Rectum (tissue), 1 donor: ENCODE measurements around a stretch of chr11.

GRCh38 chr11:10366429-10367151 is 61.7 kb downstream of the ADM start:
- PRO-cap = unidirectional peak, minus-strand start at chr11:10366632

- PRO-cap = no peak
Measured at GRCh38 chr11:10388182-10388452, 66.9 kb upstream of the AMPD3 start.

DNA sequence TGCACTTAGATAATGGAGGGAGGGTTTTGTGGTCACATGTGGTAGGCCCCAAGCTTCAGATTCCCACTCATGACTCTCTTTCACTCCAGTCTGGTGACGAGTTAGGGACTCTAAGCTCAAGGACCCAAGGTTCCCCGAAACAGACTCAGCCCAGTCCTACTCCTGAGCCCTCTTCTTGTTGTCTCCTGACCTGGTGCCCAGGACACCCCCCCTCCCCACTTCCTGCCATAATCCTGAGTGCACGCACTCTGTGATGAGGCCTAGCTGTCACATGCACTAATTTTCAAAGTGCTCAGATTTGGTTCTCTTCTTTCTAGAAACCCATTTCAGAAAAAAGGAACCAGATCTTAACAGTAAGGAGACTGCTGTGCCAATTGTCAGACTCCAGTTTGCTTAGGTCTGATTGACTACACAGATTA is 10.1 kb upstream of the AMPD3 start:
- PRO-cap = bidirectional peak, plus-strand start at position 356 of the sequence, minus-strand start at position 187 of the sequence

DNA sequence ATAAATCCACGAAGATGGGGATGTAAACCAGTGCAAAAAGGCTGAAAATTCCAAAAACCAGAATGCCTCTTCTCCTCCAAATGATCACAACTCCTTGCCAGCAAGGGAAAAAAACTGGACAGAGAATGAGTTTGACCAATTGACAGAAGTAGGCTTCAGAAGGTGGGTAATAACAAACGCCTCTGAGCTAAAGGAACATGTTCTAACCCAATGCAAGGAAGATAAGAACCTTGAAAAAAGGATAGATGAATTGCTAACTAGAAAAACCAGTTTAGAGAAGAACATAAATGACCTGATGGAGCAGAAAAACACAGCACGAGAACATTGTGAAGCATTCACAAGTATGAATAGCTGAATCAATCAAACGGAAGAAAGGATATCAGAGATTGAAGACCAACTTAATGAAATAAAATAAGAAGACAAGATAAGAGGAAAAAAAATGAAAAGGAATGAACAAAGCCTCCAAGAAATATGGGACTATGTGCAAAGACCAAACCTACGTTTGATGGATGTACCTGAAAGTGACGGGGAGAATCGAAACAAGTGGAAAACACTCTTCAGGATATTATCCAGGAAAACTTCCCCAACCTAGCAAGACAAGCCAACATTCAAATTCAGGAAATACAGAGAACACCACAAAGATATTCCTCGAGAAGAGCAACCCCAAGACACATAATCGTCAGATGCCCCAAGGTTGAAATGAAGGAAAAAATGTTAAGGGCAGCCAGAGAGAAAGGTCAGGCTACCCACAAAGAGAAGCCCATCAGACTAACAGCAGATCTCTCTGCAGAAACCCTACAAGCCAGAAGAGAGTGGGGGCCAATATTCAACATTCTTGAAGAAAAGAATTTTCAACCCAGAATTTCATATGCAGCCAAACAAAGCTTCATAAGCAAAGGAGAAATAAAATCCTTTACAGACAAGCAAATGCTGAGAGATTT is 12.2 kb downstream of the AMPD3 start:
- PRO-cap = no peak

DNA sequence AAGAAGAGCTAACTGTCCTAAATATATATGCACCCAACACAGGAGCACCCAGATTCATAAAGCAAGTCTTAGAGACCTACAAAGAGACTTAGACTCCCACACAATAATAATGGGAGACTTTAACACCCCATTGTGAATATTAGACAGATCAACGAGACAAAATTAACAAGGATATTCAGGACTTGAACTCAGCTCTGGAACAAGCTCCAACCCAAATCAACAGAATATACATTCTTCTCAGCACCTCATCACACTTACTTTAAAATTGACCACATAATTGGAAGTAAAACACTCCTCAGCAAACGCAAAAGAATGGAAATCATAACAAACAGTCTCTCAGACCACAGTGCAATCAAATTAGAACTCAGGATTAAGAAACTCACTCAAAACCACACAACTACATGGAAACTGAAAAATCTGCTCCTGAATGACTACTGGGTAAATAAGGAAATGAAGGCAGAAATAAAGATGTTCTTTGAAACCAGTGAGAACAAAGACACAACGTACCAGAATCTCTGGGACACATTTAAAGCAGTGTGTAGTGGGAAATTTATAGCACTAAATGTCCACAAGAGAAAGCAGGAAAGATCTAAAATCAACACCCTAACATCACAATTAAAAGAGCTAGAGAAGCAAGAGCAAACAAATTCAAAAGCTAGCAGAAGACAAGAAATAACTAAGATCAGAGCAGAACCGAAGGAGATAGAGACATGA is 13.6 kb downstream of the AMPD3 start:
- PRO-cap = no peak

DNA sequence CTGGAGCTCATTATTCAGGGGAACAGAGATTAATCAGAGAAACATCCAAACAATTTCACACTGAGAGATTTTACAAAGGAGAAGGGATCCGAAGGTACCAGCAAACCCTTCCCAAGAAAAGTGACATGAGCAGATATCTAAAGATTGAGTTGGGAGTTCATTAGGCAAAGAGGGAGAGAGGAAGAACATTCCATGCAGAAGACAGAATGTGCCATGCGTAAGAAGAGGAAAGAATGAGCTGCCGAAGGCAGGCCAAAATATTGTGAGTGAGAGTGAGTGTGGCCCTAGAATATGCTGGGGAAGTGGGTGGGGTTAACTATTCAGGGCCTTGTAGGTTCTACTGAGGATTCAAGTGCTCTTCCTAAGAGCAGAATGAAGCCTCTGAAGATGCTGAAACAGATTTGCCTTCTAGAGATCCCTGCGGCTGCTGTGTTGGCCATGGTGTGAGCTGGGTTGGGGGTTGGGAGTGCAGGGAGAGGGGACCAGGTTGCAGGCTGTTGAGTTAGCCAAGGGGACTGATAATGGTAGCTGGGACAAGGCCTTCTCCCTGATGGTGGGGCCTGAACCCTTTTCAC is 50.1 kb upstream of the LYVE1 start:
- PRO-cap = no peak

- PRO-cap = bidirectional peak, plus-strand start at chr11:10657724, minus-strand start at chr11:10657505
Measured at GRCh38 chr11:10657334-10657970, 36.1 kb downstream of the IRAG1 start.

DNA sequence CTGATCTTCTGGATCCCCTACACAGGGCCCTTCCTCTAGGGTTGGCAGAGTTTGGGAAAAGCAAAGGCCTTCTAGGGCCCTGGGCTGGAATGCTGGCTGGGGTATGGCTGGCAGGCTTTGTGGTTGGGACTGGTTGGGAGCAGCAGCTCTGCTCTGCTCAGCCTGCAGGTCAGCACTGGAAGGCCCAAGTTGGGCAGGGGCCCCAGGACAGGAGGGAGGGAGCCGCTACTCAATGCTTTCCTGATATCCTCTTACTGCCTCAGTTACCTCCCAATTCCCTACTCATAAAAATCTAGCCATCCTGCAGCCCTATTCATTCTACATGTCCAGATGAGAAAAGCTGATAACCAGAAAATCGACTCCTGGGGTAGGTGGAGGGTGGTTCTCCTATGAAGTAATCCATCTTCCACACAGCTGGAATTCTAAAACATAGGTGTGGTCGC is 26.3 kb downstream of the IRAG1 start:
- PRO-cap = no peak

DNA sequence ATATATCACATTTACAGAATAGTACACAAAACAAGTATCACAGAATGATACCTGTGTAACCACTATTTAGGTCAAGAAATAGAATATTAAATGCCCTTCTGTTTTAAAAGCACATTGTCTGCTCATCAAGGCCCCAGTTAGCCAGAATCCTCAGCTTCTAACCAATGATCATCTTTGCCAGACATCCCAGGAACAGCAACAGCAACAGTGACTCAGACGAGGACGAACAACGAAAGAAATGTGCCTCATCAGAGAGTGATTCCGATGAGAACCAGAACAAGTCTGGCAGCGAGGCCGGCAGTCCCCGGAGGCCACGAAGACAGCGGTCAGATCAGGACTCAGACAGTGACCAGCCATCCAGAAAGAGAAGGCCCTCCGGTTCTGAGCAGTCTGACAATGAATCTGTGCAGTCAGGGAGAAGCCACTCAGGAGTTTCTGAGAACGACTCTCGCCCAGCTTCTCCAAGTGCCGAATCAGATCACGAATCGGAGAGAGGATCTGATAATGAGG is 27.5 kb downstream of the CTR9 start:
- PRO-cap = no peak

DNA sequence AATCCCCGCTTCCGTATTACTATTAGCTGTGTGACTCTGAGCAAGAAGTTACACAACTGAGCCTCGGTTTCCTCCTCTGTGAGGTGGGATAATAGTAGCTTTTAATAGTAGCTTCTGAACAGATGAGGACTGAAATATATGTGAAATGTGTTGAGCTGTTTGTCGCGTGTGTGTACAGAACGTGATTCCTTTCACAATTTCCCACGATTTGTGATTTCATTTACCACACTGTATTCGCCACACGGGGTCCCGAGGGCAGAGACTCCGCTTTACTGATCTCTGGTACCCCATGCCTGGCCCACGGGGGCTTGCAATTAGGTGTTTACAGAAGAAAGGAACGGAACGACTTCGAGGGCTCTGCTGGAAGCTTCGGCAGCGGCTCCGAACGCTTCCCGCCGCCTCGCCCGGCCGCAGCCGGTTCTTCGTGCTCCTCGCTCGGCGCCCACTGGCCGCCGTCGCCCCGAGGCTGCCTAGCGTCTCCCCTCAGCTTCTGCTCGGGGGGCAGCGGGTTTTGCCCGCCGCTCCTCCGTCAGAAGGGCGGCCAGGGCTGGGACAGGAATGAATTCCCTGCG is 72.7 kb upstream of the ZBED5 start:
- PRO-cap = unidirectional peak, plus-strand start at position 327 of the sequence

- PRO-cap = bidirectional peak, plus-strand start at chr11:10931415, minus-strand start at chr11:10931132; bidirectional peak, plus-strand start at chr11:10931764, minus-strand start at chr11:10931678
Measured at GRCh38 chr11:10931038-10932049, 73.5 kb upstream of the ZBED5 start.

GRCh38 chr11:11239624-11240147 is 113.4 kb downstream of the CSNK2A3 start:
- PRO-cap = unidirectional peak, minus-strand start at chr11:11239914

DNA sequence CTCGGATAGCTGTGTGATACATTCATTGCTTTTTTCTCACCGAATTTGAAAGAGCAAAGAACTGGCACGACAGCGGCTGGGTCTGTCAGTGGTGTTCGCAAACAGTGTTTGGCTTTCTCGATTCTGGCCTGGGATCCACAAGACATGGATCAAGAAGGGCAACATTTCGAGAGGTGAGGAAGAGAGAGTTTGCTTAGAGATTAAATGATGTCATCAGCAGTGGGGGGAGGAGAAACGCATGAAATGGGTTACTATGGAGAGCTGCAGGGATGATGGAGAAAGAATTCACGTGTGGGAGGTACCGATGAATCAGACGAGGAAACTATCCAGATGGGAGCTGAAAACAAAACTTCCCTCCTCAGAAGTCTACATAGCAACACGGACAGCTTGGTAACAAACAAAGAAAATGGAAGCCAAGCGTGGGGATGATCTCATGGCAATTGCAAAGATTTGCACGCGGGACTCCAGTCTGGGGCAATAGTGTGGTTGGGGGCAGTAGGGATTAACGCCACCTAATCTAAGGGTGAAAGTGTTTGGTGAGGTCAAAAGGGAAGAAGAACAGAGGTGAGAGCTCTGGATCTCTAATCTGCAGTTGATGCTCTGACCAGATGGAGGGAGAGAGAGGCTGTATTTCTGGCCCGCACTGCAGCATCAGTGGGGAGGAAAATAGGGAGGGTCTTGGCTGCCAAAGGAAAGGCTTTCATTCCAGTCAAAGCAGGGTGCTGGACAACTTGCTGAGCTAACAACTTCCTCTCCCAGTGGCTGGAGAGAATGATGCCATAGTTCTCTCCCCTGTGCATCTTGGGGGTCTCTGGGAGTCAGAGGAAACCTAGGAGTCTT is 43.3 kb upstream of the CSNK2A3 start:
- PRO-cap = no peak

DNA sequence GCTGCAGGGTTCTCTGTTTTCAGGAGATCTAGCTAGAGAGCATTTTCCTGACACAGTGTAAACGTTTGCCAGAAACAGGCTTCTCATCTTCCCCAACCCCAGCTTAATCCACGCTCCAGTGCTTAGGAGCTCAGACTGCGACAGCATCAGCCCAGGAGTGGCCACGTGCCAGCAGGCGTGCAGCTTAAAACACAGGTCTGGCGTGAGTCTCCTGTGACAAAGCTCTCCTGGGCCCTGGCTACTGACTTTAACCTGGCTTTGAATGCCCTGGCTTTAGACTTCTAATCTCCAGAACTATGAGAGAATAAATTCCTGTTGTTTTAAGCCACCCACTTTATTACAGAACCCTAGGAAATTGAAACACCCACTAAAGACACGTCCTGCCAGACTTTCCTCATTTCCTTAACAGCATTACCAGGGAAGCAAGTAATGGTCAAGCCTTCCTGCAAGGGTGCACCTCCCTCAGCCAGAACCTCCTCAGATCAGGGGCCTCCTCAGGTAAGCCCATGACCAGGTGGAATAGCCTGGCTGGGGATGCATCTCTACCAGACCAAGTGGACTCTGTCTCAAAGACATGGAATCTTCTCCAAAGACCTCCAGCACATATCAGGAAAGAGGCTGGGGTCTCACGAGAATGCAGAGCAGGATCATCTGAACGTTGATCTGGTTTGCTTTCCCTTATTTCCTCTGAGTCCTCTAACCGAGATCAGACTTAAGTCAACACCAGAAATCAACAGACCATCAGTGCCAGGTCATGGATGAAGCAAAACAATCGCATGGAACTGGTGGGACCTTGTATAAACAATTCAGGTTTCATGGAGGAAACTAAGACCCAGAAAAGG is 66.3 kb downstream of the GALNT18 start:
- PRO-cap = no peak

- PRO-cap = no peak
Measured at GRCh38 chr11:12006581-12007347, 1.7 kb downstream of the DKK3 start.

DNA sequence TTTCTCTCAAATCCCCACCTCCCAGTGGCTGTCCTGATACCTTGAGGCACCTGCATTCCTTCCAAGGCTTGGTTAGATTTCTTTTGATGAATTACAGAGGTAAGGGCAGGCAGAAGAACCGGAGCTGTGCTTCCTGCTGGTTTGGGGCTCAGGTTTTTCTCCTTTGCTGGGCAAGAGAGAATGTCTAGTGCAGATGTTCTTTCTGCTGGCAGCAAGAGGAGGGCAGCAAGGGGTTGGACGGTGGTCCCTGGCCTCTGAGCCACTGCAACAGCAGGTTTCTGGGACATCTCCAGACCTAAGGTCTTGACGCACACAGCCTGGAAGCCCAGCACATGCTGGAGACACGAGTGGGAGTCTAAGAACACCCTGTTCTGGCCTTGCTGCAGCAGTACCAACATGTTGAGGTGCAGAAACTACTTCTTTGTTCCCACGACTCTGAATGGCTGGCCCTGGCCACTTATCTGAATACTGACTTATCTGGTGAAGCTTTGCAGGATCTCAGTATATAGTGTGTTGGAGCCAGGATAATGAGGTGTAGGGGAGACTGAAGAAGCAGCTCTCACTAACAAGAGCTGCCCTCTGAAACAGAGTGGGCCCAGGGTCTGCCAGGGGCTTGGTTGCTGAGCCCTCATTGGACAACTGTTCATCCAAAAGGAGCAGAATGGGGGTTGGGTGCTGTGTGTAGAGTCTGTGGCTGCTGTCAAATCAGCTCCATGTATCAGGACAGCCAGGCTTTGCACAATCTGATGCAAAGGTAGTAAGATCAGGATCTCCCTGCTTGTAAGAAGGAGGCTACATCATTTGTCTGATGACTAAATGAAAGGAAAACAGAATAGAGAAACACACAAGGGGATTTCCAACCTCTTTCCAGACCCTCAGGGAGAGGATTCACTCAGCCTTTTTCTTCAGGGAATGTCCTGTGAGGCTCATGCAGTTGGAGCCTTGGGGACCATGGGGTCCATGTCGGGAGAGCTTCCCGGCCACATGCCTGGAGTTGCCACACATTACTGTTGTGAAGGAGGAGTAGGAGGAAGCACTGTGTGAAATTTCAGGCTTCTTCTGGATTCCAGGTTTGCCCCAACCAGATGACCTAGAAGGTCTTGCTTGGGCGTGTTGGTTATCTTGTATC is 7.0 kb downstream of the MICAL2 start:
- PRO-cap = bidirectional peak, plus-strand start at position 527 of the sequence, minus-strand start at position 256 of the sequence

DNA sequence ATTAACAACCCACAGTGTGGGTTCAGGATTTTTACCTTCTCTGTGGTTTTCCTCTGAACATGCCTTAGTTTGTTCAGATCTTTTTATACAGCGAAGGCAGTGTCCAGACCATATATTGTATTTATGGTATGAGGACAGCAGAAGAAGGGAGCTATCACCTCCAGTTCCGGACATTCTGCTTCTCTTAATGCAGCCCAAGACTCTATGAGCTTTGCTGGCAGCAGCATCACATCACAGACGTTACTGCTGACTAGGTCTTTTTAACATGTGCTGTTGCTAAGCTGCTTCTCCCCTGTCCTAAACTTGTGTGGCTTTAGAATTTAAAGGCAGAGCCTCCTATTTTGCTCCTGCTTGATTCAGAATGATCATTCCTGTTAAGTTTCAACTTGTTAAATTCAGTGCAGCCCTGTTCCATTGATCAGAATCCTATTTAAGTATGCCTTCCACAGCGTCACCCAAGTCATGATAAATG is 13.4 kb downstream of the MICAL2 start:
- PRO-cap = no peak

DNA sequence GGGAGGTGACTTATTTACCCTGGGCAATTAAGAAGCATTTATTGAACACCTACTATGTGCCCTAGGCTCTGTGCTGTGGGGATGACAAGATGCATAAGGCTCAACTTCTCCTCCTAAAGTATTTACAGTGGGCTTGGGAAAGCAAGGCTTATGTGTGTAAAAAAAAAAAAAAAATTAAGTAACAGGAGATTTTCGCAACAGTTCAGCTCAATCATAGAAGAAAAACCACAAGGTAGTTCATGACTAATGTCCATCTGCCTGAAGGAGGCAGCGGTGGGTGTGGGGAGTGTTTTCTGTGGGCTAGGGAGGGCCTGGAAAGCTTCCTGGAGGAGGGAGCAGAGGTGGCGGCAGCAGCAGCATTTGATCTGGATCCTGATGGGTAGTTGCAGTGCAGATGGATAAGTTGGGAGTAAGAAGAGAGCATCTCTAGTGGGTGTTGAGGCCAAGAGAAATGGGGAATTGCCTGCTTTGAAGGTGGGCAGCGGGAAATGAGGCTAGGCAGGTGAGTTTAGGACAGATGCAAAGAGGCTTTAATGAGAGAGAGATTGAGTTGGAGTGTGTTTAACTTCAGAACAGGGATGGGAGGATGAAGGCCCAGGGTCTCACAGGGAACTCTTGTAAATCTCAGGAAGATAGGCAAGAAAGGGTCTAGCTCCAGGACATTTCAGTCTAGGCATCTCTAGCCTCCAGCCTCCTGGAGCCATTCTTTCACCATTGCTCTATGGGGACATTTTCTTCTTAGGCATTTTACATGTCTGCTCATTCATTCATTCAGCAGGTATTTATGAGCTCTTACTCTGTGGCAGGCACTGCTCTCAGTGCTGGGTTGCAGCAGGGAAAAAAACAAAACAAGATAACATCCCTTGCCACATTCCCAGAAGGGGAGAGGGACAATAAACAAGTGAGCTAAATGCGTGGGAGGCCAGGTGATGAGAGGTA is 16.4 kb downstream of the MICAL2 start:
- PRO-cap = no peak

- PRO-cap = no peak
Measured at GRCh38 chr11:12269534-12269873, 107.9 kb upstream of the PARVA start.

- PRO-cap = unidirectional peak, minus-strand start at chr11:12397946; bidirectional peak, plus-strand start at chr11:12398276, minus-strand start at chr11:12398067
Measured at GRCh38 chr11:12397616-12398144, 20.3 kb downstream of the PARVA start.